Epithelial cell of alveolus of lung (primary cell): ENCODE measurements around the genes LAMA3 and HRH4.

DNA sequence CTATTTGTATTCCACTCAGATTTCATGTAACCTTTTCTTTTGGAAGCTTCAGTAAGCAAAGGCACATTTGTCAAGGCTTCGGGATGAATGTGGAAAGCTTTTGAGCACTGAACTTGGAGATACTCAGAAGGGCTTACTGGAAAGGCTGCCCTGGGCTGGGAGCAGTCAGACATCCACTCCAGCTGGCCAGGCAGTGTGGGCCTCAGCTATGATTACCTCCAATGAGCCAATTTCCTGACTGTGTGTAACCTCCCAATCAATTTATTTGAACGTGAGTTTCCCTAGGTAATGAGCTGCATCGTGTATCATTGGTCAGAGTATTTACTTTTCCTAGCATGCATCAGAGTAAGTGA is 10.9 kb upstream of the CTAGE1 start:
- RAMPAGE, long total RNA = no peak
- RRBS = no CpG with 5 or more reads among the region's 3 CpGs

DNA sequence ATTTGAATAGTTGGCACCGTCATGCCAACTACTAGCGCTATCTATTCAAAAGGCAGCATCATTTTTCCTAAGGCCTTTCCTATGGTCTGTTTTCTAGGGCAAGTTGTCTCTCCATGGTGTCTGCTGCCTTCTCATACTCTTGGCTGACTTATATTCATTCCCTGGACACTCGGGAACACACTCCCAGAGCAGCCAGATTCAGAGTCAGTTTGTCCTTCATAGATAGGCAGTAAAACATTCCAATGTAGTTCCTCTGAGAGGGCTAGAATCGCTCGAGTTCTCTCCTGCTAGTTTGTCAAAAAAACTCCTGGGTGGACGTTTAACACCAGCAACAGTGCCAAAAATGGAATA is 129.2 kb upstream of the CTAGE1 start:
- RAMPAGE, long total RNA = no peak
- RRBS = no CpG with 5 or more reads among the region's 6 CpGs

- RAMPAGE, long total RNA = no peak
- RRBS = no CpG with 5 or more reads among the region's 8 CpGs
Measured at GRCh38 chr18:22556538-22557351, 139.0 kb upstream of the CTAGE1 start.

- RAMPAGE, long total RNA = no peak
- RRBS = no CpG with 5 or more reads among the region's 3 CpGs
Measured at GRCh38 chr18:22683998-22684660, 249.0 kb upstream of the RBBP8 start.

DNA sequence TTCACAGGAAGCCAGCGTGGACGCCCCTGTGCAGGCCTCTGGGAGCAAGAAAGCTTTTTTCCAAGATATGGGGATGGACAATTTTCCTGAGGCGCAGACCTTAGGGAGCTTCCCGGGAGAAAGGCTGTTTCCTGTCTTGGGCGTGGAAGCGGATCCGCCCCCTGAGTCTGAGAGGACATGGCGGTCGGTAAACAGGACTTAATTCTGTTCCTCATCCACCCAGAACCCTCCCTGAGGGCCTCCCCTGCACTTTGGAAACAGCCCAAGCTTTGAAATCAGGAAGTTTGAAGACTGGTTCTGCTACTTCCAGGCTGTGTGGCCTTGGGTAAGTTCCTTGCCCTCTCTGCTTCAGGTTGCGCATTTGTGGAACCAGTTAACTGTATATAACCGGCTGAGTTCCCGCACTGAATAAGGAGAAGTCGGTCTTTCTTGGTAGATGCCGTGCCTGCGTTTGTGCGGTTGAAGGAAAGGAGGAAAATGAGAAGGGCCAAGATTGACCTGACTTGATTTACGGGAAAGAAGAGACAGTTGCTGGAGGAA is 29.4 kb upstream of the CABLES1 start:
- RAMPAGE, long total RNA = no peak
- RRBS = no CpG with 5 or more reads among the region's 17 CpGs

GRCh38 chr18:23115574-23115999 is 19.7 kb upstream of the CABLES1 start:
- RAMPAGE, long total RNA = no peak
- RRBS = no CpG with 5 or more reads among the region's 5 CpGs

- RAMPAGE, long total RNA = no peak
- RRBS = no CpG with 5 or more reads among the region's 6 CpGs
Measured at GRCh38 chr18:23189825-23190195, 54.5 kb downstream of the CABLES1 start.

GRCh38 chr18:23502882-23503427 is 356 bp upstream of the RMC1 start:
- RAMPAGE, long total RNA = no peak
- RRBS = 1% methylated on average over 25 of the region's 41 CpGs

- RAMPAGE, long total RNA = no peak
- RRBS = no CpG with 5 or more reads among the region's 4 CpGs
Measured at GRCh38 chr18:23663390-23663666, 617 bp upstream of the ANKRD29 start.

- RAMPAGE, long total RNA = no peak
- RRBS = 1% methylated on average over 27 of the region's 102 CpGs
Measured at GRCh38 chr18:23688805-23690081, at the start of gene LAMA3. Gene LAMA3, plus strand, starts transcription at chr18:23689453.

DNA sequence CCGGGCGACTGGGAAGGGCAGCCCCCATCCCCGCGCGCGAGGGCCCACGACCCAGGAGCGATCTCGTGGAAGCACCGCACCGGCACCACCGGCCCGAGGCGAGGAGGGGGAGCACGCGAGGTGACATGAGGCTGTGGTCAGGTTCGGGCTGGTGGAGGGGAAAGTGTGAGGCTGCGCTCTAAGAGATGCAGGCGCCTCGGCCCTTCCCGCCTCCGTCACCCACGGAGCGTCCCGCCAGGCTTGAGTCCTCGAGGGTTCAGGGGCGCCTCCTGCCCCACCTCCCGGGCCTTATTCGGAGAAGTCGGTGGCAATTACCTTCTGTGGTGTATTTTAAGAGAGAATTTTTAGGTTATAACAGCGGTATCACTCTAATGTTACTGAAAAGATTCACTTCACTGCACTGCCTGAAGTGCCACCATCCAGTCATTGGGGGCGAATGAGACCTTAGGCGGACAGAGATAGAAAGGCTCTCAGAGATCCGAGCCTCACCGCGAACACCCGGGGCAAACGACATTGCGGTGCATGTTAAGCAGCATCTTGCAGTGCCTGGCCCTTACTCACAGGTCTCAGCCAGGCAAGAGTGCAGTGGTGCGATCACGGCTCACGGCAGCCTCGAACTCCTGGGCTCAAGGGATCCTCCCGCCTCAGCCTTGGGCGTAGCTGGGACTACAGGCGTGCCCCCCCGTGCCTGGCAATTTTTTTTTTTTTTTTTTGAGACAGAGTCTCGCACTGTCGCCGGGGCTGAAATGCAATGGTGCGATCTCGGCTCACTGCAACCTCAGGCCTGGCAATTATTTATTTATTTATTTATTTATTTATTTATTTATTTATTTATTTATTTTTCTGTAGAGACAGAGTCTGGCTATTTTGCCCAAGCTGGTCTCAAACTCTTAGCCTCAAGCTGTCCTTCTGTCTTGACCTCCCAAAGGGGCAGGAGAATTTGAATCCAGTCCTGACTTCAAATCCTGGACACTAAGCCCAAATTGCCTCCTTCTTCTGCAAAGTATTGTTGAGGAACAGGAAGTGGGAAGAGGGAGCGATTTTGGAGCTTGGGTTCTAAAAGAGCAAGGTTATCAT is 1.2 kb downstream of the LAMA3 start:
- RAMPAGE, long total RNA = no peak
- RRBS = 2% methylated on average over 10 of the region's 53 CpGs

GRCh38 chr18:23825978-23826699 is 136.9 kb downstream of the LAMA3 start:
- RAMPAGE, long total RNA = no peak
- RRBS = no CpG with 5 or more reads among the region's 9 CpGs

- RAMPAGE, long total RNA = no peak
- RRBS = no CpG with 5 or more reads among the region's 17 CpGs
Measured at GRCh38 chr18:23884187-23885319, 130.0 kb upstream of the TTC39C start.

DNA sequence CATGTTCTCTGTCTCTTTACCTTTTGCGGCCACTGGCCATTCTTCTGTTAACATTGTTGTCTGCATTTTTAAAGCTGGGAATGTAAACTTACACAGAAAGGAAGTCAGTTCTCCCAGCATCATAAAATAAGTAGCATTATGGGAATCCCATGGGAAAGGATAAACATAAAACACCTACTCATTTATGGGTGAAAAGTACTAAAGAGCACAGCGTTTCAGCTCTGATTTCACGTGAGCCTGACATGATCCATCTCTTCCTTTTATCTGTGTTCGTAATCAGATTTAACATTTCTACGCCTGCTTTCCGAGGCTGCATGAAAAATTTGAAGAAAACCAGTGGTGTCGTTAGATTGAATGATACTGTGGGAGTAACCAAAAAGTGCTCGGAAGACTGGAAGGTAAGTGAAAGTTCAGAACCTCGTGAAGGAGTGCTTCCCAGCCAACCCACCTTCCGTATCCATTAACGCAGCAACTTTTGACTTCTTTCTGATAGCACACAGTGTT is 86.7 kb upstream of the TTC39C start:
- RAMPAGE, long total RNA = no peak
- RRBS = no CpG with 5 or more reads among the region's 11 CpGs

- RAMPAGE, long total RNA = no peak
- RRBS = no CpG with 5 or more reads among the region's 6 CpGs
Measured at GRCh38 chr18:23964519-23964822, 50.1 kb upstream of the TTC39C start.

DNA sequence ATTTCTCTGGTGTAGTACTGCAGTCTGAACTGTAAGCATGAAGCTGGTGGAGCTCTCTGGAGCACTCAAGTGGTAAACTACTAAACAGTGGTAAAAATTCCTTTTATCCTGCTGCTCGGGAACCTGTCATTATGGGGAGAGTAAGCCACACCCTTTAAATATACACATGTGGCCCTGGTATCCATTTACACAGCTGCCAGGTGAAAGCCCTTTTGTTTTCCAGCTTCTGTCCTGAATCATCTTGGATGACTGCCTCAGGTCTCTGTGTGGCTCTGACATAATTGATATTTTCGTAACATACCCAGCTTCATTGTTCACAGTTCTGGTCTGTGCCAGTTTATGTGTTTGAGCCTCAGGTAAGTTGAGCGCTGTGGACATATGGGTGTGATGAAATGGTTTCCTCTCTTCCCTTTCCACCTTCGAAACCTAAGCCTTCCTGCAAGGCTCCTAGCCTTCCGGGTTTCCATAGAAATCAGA is 15.8 kb upstream of the TTC39C start:
- RAMPAGE, long total RNA = no peak
- RRBS = no CpG with 5 or more reads among the region's 5 CpGs

DNA sequence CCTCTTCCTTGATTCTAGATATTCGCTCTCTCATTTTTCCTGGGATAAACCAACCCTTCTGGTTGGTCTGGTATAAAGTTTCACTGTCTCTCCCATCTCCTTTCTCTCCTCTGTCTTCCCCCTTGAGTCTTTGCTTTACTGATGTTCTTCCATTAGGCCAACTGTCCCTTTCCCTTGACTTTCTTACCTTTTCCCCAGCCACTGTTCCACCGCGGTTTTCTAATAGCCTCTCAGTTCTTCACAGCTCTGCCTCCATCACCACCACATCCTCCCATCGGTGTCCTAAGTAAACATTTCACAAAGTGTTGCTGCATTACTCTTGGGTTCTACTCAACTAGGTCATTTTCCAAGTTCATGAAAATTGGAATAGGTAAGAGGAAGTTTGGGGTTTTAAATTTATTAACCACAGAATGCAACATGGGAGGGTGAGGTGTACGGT is 13.2 kb upstream of the TTC39C start:
- RAMPAGE, long total RNA = no peak
- RRBS = no CpG with 5 or more reads among the region's 5 CpGs

DNA sequence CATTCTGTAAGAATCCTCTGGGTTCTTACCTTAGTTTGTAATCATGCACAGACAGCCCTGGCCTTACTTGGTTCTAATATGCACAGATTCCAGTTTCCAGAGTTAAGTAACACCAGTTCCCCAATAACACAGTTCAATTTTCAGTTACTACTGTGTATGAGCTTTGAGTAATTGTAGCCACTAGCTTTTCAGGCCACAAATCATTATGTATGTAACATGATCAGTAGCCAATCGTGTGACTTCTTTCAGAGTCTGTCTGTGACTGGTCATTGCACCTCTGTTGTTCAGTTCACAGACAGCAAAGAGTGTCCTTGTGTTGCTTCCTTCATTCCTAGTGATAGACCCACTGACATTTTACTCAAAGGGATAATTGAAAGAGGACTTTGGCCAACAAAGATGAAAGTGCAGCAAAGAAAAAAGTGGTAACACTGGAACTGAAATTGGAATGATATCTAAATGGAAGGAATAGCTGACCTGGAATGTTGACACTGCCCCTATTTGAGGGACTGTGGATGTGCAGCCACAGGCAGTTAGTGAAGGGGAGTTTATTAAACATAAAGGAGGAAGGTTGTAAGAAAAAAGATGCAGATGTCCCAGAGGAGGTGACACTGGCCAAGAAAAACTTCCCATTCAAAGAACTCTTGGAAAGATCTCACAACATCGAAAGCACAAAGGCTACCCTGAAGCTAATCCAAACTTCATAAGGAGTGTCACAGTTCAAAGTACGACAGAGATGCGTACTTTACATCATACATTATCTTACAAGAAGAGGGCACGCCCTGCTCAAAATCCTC is 19.2 kb downstream of the TTC39C start:
- RAMPAGE, long total RNA = no peak
- RRBS = no CpG with 5 or more reads among the region's 5 CpGs

DNA sequence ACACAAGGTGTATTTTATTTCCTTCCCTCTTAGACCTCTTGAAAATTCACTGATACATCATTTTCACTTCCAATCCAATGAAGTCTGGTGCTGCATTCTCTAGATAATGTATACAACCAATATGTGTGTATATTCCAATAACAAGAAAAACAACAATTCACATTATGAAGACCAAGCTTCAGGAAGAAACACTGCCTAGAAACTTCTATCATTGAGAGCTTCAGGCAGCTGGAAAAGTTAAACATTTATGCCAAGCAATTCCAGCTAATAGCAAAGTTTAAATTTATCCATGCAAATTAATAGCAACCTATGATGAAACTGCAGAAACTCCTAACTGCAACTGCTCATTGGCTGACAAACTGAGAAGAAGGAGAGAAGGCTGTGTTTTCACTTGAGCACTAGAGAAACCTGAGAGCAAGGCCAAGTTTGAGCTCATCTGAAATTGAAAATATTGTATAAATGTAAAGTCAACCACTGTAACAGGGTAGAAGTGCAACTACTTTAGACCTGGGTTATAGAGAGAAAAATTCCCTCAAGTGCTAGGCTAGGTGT is 50.0 kb downstream of the CABYR start:
- RAMPAGE, long total RNA = no peak

- RAMPAGE, long total RNA = no peak
Measured at GRCh38 chr18:24460293-24460694, at the start of gene HRH4. Gene HRH4, plus strand, starts transcription at chr18:24460637.